Cardiac septum (tissue), 1 donor: Measurements from ENCODE around the genes CCDC85C and WARS1.

GRCh38 chr14:98819375-98820101 is 452.5 kb downstream of the BCL11B start:
- PRO-cap: no peak

DNA sequence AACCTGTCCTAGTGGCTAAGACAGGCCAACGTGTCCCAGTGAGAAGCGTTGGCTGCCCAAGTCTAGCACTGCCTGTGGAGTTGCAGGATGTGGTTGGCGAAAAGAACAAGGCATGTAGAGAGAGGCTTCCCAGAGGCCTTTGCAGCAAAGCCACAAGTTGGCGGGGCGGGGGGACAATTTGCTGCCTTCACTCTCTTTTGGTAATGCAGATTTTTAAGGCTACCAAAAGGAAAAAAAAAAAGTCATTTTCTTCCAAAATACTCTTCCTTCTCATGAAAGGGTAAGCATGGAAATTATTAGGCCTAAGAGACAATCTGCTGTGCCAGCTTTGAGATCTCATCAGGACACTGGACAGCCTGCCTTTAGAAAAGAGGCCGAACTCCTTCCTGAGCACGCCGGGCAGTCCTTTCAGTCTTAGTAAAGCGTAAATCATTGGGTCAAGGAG is 339.9 kb downstream of the BCL11B start:
- PRO-cap: no peak

DNA sequence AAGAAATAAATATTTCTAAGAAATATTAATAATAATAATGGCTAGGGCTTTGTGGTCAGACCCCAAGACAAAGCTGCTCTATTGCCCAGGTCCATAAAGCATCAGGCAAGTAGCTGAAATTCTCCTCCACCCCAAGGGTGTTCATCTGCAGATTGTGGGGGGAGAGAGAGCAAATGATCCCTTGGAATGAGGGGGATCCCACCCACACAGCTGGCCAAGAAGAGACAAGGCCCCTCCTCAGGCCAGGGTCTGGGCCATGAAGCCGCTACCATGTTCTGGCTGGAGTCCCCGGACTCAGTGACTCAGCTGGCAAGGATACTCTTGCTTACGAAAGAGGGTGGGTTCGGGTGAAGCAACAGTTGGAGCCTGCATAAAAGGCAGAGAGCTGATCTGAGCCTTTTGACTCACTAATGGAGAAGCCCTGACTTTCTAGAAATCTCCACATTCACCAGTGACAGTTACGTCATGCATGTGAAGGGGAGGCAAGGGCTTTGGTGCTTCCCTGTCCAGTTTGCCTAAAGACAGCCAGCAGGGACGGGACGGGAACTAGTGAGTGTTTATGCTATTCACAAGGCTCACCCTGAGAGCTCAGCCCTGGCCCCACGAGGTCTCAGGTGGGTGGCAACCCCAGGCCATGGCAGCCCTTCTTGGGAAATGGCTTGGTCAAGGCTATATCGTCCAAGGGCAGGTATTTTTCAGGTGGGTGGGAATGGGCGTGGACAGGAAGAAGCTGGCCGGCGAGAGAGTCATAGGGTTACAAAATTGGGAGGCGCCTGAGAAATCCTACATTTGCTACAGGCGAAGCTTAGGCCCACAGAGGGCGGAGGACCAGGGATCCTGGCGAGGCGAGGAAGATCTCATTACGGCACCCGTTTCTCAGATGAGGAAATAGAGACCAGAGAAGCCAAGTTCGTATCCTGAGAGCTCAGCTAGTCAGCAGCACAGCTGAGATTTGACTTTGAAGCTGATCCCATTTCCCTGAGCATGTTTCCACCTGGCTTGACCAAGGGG is 314.7 kb downstream of the BCL11B start:
- PRO-cap: unidirectional peak, plus-strand start at position 509 of the sequence

DNA sequence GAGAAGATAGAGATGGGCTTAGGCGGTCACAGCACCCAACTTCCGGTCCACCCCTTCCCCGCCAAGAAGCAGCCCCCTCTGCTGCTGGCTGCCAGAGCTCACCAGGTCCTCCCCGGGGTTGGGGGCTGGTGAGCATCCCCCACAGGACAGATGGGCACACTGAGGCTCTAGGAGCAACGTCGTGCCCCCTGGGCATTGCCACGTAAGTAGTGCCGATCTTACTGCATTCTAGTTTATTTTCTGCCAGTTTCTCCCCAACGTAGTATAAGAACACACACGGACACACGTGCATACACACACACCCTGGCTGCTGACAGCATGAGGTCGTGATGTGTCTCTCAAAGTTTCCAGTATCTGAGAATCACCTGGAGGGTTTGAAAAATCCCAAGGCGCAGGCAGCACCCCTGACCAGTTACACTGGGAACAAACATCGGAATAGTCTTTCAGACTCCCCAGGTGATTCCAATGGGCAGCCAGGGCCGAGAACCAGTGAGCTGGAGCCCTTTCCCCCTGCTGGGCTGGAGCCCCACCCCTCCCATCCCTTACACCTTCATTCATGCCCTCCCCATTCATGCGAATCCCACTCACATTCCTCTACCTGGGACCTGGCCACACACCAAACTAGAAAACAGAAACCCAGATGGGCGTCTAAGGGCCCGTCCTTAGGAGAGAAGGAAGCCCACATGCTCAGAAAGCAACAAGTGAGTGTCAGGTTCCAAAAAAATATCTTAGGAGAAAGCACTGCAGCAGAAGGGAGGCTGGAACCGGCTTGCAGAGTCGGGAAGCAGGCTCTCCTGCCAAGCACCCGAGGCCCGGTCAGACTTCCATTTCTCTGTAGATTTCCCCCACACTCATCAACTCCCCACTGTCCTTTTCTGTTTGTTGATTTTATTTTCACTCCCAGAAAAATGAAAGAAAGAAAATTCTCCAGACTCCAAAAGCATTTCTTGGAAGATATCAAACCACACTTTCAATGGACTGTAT is 13.8 kb downstream of the BCL11B start:
- PRO-cap: no peak

GRCh38 chr14:99270355-99271431 is 1.3 kb downstream of the BCL11B start:
- PRO-cap: no peak

DNA sequence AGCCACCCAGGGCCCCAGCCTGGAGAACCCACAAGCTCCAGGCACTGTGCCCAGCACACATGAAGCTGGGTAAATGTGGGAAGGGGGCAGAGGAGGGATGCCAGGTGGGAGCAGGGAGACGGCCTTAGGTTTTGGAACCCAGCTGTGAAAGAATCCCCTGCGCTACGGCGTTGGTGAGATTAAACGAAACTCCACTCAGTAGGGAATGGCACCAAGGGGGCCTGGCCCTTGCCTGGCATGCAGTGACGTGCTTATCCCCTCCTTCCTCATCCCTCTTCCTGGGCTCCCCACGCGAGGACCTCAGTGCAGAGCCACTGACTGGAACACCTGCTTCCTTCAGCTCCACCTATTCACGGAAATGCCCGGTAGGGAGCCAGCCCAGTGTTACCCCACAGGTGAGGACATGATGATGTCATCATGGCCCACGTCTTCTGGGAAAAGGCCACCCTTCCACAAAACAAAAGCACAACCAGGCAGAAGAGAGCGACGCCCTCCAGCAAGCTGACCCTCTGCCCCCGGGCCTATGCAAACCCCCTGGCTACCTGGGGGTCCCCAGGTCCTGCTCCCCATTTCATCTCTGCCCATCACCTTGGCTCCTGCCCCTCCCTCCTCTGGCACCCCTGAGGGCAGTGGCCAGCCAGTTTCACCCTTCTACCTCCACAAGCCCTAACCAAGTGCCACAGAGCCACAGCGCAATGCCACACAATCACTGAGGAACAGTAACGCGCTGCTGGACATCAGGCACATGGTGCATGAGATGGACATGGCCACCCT is 42.1 kb downstream of the CCDC85C start:
- PRO-cap: no peak

GRCh38 chr14:99579183-99579818 is 24.7 kb downstream of the CCDC85C start:
- PRO-cap: no peak

DNA sequence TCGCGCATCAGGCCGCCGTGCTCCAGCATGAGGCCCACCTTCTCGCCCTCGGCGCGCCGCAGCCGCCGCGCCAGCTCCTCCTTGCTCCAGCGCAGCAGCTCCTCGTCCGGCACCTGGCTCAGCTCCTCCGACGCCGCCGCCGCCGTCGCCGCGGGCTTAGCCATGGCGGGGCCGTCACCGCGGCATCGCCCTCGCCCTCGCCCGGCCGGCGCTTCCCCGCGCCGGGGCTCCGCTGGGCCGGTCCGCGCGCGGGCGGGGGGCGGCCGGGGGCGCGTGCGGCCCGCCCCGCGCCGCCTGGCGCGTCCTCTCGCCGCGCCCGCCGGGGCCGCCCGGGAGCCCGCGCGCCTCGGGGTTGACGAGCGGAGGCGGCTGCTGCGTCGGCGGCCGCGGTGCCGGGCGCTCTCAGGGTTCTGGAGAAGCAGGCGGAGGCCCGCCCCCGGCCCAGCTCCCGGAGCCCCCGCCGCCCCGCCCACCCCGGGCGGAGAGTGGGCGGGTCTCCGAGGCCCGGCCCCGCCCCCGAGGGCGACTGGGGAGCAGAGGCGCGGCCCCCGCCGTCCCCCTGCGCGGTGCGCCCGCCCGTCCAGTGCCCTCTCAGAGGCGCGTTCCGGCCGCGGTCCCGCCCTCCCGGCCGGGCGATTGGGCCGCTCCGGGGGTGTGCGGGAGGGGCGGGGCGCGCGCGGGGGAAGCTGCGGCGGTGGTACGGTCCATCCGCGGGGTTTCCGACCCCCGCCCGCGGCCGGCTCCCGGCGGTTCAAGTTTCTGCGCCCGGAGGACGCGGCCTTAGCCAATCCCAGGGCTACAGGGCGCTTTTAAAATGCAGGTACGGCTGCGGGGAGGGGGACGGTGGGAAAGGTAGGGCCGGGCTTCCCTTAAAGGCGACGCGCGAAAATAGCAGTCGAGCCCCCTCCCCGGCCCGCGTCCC is at the start of gene CCDC85C:
Gene CCDC85C (minus strand): TSS at position 412 of the 922 bp plus-strand sequence.
- PRO-cap: bidirectional peak, plus-strand start at position 840 of the sequence, minus-strand start at position 412 of the sequence

GRCh38 chr14:99670824-99671692 is 13.0 kb upstream of the CYP46A1 start:
- PRO-cap: no peak

GRCh38 chr14:99729953-99730481 is 45.9 kb downstream of the CYP46A1 start:
- PRO-cap: no peak

DNA sequence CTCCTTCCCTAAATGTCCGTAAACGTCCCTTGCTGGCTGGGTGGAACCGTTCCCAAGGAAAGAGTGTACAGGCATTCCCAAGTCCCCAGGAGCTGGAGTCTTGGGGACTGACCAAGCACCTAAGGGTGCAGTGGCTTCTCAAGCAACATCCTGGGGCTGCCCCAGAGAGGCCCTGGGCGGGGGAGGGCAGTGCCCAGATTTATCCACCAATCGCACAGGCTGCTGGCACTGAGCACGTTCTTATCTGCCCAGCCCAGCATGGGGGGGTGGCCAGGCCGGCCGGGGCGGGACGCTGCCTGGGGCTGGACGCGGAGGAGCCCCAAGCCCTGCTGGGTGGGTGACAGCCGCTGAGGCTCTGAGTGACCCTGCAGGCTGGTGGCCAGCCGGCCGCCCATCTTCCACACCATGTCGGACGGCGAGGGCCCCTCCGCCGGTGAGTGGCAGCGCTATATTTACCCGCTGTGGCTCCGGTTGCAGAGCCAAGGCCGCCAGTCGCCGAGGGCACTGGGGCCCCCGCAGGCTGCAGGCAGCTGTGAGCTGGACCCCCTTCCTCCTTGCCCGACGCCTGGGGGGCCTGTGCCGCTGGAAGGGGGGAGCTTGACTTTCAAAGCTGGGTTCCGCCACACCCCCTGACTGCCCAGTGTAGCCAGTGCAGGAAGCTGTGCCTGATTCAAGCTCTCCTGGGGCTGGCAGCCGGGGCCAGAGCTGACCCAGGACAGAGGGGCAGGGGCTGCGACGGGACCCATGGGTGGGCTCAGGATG is 53.5 kb downstream of the CYP46A1 start:
- PRO-cap: bidirectional peak, plus-strand start at position 269 of the sequence, minus-strand start at position 112 of the sequence; bidirectional peak, plus-strand start at position 668 of the sequence, minus-strand start at position 644 of the sequence

DNA sequence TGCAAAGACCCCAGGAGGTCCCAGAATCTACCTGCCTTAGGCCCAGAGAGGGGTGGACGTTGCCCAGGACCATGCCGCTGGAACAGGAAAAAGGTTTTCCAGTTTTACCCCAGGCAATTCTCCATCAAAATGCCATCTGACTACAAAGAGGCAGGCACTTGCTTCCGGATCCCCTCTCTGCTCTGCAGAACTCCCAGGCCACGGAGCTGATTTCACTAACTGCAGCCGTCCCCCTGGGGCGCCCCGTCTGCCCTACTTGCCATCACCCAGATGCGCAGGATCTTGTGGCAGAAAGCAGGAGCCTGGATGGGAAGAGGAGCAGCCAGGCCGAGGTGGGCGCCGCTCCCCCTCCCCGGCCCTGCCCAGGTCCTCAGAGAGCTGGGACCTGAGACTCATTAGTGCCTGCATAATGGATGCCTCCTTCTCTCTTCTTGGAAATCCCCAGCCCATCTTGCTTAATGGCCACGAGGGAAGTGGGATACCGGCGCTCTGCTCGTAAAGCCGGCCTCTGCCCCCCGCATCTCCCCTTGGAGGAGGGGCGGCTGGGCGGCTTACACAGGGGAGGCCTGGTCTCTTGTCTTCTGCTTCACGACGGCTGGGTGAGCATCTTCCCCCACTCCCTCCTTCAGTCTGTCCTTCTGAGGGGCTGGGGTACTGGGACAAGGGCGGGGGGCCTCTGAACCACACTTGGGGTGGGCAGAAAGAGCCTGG is 19.6 kb upstream of the EML1 start:
- PRO-cap: no peak

DNA sequence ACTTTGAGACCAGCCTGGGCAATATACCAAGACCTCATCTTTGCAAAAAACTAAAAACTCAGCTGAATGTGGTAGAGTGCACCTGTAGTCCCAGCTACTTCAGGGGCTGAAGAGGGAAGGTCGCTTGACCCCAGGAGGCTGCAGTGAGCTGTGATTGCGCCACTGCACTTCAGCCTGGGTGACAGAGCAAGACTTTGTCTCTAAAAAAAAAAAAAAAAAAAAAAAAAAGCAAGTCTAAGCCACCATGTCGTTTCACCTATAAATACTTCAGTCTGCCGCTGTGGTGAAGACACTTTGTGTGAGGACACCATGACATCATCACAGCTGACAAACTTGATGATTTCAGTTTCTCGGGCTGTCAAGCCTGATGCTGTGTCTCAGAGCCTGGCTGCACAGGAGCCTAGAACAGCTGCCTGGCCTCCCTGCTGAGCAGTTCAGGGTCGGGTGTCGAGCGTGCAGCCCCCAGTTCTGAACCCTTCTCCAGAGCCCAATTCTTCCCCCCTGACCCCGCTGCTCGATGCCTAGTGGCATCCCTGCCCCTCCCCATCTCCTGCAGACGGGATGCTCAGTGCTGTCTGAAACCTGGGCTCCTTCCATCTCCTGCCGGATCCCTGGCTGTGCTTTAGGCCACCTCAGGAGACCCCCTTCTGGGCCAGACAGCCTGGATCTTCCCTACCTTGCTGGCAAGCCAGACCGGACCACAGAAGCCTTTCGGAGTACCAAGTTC is 119.2 kb upstream of the EVL start:
- PRO-cap: no peak

GRCh38 chr14:99949405-99949883 is 115.8 kb upstream of the EVL start:
- PRO-cap: bidirectional peak, plus-strand start at chr14:99949544, minus-strand start at chr14:99949207

DNA sequence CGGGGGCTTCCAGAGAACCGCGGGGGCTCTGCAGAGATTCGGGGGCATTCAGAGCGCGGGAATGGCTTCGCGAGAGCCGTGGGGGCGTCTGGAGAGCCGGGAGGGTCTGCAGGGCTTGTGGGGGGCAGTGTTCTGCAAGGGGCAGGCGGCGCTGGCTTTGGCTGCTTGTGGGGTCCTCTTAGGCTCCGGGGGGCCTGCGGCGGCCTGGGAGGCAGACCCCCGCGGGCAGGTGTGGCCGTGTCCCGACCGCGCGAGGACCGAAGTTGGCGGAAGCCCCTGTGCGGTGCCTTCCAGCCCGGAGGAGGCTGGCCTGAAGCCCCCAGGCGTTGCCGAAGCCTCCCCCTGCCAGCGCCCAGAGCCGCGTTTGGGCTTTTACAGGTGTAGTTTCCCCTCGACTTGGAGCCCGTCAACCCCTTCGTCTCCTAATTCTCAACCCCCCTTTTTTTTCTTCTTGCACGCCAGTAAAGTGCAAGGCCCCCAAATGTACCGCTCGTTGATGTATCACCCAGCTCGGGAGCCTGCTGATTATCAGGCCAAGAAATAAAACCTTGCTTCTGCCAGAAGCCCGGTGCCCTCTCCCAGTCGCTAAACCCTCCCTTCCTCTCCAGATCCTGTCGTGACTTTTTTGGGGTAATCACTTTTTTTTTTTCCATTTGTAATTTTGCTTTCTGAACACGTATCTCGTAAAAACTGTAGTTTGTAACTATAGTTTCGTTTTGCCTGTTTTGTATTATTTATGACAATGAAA is 92.9 kb upstream of the EVL start:
- PRO-cap: no peak

- PRO-cap: no peak
Observed at GRCh38 chr14:100131086-100131743, 28.2 kb downstream of the DEGS2 start.

DNA sequence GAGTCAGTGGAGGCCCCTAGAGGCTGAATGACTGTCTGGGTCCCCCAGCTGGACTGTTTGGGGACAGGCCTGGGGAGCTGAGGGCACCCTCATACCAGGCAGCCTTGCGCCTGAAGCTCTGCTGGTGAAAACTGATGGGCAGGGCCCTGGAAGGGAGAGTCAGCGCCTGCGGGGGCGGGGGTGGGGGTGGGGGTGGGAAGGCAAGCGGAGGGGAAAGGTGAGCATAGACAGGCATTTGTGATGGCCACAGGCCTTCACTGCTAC is 34.3 kb upstream of the DEGS2 start:
- PRO-cap: no peak

- PRO-cap: no peak
Observed at GRCh38 chr14:100328597-100329553, 5.7 kb downstream of the SLC25A47 start.

- PRO-cap: bidirectional peak, plus-strand start at chr14:100375046, minus-strand start at chr14:100375057; bidirectional peak, plus-strand start at chr14:100375758, minus-strand start at chr14:100375365
Observed at GRCh38 chr14:100374885-100375887, at the start of gene WARS1. Gene WARS1, minus strand, starts transcription at chr14:100375347.

- PRO-cap: no peak
Observed at GRCh38 chr14:100665227-100666217, 61.2 kb upstream of the DLK1 start.